Hair follicular keratinocyte (primary cell): ENCODE measurements around a stretch of chr7.

GRCh38 chr7:25028299-25029041, 48.5 kb upstream of the OSBPL3 start:
- RAMPAGE, long total RNA: no peak

GRCh38 chr7:25597660-25598273, 369.5 kb upstream of the NPVF start:
- RAMPAGE, long total RNA: no peak

DNA sequence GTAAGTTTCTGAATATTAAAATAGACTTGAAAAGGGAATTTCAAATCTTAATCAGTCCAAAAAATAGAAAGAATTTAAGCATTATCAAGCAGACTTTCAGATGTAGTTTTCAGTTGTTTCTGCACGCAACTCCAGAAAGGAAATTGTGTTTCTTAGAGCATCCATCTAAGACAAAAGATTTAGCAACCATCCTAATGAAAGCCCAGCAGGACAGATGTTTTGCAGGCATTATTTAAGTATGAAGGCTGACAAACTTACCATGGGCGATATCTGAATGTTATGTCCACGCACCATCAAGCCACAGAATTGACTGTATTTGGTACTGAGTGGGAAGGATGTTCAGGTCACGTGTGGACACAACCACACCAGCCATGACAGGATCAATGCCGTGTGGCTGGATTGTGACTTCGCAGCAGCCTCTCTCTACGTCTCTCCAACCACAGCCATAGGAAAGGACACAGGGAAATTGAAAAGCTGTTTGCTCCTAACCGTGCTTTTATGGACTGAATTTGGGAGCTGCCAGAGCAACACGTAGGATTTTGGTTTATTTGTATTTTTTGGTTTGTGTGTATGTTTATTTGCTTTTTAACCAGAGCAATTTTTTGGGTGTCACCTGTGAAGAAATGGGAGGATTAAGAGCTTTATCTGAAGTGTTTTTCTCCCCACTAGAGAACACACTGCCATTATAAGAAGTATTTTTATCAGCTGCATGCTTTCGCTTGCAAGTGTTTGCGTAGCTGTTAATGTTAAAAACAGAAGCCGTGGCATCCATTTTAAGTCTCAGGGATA, 401.3 kb upstream of the NFE2L3 start:
- RAMPAGE, long total RNA: no peak

- RAMPAGE, long total RNA: no peak
Observed at GRCh38 chr7:25787235-25788023, 364.6 kb upstream of the NFE2L3 start.

GRCh38 chr7:25842214-25842723, 309.7 kb upstream of the NFE2L3 start:
- RAMPAGE, long total RNA: no peak

- RAMPAGE, long total RNA: no peak
Observed at GRCh38 chr7:25914052-25914475, 237.9 kb upstream of the NFE2L3 start.

- RAMPAGE, long total RNA: no peak
Observed at GRCh38 chr7:25950172-25950897, 201.7 kb upstream of the NFE2L3 start.

GRCh38 chr7:25968556-25969029, 183.4 kb upstream of the NFE2L3 start:
- RAMPAGE, long total RNA: no peak

- RAMPAGE, long total RNA: no peak
Observed at GRCh38 chr7:26072991-26073899, 78.8 kb upstream of the NFE2L3 start.

GRCh38 chr7:26101302-26102266, 50.4 kb upstream of the NFE2L3 start:
- RAMPAGE, long total RNA: no peak

DNA sequence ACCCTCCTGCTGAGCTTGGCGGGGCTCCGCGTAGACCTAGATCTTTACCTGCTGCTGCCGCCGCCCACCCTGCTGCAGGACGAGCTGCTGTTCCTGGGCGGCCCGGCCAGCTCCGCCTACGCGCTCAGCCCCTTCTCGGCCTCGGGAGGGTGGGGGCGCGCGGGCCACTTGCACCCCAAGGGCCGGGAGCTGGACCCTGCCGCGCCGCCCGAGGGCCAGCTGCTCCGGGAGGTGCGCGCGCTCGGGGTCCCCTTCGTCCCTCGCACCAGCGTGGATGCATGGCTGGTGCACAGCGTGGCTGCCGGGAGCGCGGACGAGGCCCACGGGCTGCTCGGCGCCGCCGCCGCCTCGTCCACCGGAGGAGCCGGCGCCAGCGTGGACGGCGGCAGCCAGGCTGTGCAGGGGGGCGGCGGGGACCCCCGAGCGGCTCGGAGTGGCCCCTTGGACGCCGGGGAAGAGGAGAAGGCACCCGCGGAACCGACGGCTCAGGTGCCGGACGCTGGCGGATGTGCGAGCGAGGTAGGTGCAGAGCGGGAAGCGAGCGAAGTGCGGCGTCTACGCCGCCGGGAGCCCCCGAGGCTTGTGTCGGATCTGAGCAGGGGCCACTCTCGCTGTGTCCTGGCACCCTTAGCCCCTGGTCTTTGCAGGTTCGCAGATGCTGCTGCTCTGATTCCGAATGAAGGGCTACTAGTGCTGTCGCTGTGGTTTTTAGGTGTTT, 711 bp downstream of the NFE2L3 start:
- RAMPAGE, long total RNA: no peak

DNA sequence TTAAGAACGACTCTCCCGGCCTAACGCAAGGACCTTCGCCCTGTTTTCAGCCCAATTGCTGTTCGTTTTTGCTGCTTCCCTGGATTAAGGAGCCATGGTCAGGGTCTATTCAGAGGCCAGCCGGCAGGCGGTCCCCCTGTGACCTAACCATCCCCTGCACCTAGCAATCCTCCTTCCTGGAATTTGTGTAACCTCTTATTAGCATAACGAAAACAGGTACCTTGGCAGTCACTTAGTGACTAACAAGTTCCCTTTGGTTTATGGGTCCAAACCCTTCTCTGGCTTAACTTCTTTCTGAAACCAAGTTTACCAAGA, 1.4 kb downstream of the NFE2L3 start:
- RAMPAGE, long total RNA: no peak

DNA sequence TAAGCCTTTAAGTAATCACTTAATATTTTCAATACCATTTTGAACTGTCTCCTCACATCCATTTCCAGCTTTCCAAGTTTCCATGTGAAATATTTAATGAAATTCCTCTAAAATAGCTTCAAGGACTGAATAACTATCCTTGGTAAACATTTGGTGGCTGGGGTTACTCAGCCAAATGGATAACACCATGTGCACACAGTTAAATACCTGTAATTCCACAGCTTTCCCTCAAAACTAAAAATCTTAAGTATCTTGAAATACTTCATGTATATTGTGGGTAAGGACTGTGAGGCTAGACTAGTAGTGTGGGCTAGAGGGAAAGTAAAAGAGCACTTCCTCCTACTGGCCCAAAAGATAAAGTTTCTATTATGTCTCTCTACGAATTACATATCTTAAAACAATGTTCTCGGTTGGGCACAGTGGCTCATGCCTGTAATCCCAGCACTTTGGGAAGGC, 6.8 kb downstream of the HNRNPA2B1 start:
- RAMPAGE, long total RNA: no peak

GRCh38 chr7:26202659-26203163, 1.2 kb downstream of the CBX3 start:
- RAMPAGE, long total RNA: no peak

DNA sequence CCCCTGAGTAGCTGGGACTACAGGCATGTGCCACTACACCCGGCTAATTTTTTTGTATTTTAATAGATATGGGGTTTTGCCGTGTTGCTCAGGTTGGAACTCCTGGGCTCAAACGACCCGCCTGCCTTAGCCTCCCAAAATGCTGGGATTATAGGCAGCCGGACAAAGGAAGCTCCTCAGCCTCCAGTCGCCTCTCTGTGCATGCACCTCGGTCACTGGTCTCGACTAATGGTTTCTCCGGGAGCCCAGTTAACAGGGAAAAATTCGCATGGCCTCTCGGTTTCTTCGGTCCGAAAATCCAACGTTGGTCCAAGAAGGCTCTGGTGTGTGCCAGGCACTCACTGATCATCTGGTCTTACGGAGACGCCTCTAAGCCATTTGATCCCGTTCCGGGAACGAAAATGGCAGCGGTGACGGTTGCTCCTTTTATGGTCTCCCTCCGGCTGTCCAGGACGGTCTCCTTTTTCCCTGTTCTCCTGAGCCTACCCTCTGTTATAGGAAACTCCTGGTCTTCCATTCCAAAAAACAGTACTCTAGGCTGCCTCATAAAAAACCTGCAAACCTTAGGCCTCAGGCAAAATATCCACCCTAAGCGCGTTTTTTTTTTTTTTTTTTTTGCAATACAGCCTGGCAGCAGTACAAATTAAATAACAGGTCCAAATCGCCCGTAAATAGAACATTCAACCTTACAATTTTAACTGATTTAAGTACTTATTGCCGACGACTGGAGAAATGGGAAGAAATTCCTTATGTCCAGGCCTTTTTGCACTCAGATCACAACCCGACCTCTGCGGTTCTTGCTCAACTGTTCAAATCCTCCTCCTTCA, 42.6 kb downstream of the CBX3 start:
- RAMPAGE, long total RNA: no peak

DNA sequence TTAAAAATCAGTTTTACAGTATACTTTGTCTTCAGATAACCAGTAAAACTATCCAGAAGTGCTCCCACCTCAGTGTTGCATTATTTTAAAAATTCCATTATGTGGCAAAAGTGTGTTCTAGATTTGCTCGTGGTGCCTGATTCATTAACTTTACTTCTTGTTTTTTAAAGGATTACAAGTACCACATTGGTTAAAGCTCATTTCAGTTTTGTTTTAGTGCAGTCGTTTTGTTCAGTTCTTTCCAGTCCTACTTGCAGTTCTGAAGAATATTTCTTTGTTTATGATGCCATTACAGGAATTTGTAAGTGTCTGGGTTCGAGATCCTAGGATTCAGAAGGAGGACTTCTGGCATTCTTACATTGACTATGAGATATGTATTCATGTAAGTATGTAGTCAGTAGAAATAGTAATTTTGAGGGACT, 69.0 kb downstream of the SNX10 start:
- RAMPAGE, long total RNA: no peak

- RAMPAGE, long total RNA: no peak
Observed at GRCh38 chr7:26375965-26376871, 84.6 kb downstream of the SNX10 start.

DNA sequence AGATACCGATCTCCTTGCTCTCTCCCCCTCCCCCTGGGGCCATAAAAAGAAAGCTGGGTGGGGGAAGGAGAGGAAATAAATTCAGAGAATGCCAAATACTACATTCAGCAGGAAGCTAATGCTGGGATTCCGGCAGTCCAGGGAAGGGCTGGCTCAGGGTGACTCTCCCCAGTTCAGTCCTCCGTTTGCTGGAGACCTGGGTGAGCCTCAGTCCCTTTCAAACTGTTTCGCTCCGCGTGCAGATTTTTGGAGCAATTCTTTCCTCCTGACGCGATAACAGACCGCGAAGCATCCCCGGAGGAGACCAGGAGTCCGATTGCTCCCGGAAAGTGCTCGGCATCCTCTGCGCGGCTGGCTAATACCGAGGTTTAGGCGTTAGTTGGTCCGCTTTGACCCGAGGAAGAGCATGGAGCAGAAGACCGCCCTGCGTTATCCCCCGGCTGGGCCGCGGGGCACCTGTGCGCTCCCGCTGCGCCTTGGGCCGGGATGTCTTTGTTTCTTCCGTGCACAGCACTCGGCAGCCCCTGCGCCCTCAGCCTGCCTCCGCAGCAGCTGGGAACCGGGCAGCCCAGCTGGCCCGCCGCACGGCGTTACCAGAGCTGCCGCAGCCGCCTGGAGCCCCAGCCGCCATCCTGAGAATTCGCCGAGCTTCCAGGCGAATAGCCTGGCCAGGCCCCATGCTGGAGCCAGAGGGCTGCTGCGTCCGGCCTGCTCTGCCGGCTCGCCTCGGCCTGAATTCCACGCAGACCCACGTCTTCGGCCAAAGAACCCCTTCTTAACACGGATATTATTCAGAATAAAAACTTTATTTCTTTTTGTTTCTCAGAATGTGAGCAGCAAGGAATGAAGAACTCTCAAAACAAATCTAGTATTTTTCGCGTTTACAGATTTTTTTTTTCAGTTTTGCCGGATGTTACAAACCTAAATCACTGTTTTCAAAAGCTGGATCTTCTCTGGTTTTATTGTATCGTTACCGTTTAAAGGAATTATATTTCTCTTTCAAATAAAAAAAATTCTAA, 4.0 kb upstream of the HOXA2 start:
- RAMPAGE, long total RNA: no peak

GRCh38 chr7:27107468-27108090, 5.1 kb upstream of the HOXA2 start:
- RAMPAGE, long total RNA: no peak

DNA sequence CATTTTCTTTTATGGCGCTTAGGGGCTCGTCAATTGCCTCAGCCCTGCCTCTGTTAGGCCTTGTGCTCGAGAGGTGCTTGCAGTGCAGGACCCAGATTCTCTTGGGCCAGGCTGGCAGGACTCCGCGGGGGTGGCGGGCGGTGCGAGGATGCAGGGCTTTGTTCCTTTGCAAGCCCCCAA, 3.7 kb downstream of the HOXA9 start:
- RAMPAGE, long total RNA: no peak